GM12878 (cell line): ENCODE measurements around a stretch of chr1.

- RAMPAGE, long total RNA, result no peak
- RRBS, 2 experiments, result no CpG with 5 or more reads among the region's 7 CpGs
CAGE:
- cytosol, long polyA minus RNA, result no peak
- cytosol, long polyA plus RNA, result no peak
- long polyA plus RNA, result no peak
- nucleolus, long total RNA, result no peak
- nucleus, long polyA plus RNA, result no peak
- nucleus, long total RNA, result no peak
Measured at GRCh38 chr1:33374017-33375014, 53.4 kb upstream of the A3GALT2 start.

- RAMPAGE, long total RNA, result no peak
- RRBS, 2 experiments, result no CpG with 5 or more reads among the region's 1 CpG
CAGE:
- cytosol, long polyA minus RNA, result no peak
- cytosol, long polyA plus RNA, result no peak
- long polyA plus RNA, result no peak
- nucleolus, long total RNA, result no peak
- nucleus, long polyA plus RNA, result no peak
- nucleus, long total RNA, result no peak
Measured at GRCh38 chr1:33902891-33903201, 39.0 kb downstream of the HMGB4 start.

DNA sequence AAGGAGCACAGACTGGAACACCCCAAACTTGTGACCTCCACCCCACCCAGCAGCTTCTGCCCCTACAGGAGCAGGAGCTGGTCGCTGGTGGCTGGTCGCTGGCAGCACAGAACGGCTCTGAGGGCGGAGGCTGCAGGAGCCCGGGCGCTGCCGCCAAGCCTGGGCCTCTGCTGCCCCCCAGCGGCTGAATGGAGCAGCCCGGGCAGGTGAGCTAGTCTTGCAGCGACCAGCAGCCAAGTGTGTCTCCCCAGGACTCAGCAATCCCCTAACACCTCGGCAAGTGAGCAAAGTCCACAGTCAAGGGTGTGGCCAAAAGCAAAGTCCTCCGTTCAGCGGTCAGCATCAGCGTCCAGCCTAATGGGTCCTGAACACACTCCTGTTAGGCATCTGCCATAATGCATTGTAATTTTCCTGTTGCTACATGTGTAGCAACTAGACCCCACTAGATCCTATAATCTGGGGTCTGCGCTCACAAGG lies 12.1 kb upstream of the GJB5 start:
- RAMPAGE, long total RNA, result no peak
- RRBS, 2 experiments, result 2 to 3% methylated on average over 5 of the region's 15 CpGs
CAGE:
- cytosol, long polyA minus RNA, result no peak
- cytosol, long polyA plus RNA, result no peak
- long polyA plus RNA, result no peak
- nucleolus, long total RNA, result no peak
- nucleus, long polyA plus RNA, result no peak
- nucleus, long total RNA, result no peak

DNA sequence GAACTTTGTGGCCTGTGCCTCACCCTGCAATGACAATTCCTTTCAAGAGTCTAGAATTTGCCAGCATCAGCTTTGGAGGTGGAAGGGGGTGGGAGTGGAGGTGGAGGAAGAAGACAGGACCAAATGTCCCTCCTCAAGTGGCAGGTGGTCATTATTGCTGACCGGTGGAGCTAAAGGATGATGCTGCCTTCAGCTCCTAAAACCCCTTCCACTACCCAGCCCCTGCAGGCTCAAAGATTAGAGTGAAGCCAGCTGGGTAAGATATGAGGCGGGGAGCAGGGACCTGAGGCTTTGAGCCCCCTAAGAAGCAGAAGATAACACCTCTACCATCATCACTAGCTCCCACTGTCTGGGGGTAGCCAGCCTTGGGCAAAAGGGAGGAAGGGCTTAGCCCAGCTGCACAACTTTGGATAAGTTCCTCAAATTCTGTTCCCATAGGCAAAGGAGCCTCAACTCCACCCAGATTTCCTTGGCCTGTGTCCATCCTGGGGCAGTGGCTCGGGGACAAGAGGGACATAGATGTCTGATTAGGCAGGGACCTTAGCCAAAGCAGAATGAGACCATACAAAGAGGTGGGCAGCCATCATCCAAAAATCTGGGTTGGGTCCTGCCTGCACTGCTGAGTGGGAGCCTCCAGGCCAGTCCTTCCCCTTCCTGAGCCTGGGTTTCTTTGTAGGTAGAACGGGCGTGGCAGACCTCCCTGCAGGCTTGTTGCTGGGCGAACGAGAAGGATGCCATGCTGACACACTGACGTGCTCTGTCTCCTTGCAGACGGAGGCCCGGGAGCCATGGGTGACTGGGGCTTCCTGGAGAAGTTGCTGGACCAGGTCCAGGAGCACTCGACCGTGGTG lies 852 bp downstream of the GJA4 start:
- RAMPAGE, long total RNA, result no peak
- RRBS, 2 experiments, result no CpG with 5 or more reads among the region's 12 CpGs
CAGE:
- cytosol, long polyA minus RNA, result no peak
- cytosol, long polyA plus RNA, result no peak
- long polyA plus RNA, result no peak
- nucleolus, long total RNA, result no peak
- nucleus, long polyA plus RNA, result no peak
- nucleus, long total RNA, result no peak

GRCh38 chr1:34918745-34919327 lies 10.6 kb downstream of the DLGAP3 start:
- RAMPAGE, long total RNA, result no peak
- RRBS, 2 experiments, result no CpG with 5 or more reads among the region's 15 CpGs
CAGE:
- cytosol, long polyA minus RNA, result no peak
- cytosol, long polyA plus RNA, result no peak
- long polyA plus RNA, result no peak
- nucleolus, long total RNA, result no peak
- nucleus, long polyA plus RNA, result no peak
- nucleus, long total RNA, result no peak

DNA sequence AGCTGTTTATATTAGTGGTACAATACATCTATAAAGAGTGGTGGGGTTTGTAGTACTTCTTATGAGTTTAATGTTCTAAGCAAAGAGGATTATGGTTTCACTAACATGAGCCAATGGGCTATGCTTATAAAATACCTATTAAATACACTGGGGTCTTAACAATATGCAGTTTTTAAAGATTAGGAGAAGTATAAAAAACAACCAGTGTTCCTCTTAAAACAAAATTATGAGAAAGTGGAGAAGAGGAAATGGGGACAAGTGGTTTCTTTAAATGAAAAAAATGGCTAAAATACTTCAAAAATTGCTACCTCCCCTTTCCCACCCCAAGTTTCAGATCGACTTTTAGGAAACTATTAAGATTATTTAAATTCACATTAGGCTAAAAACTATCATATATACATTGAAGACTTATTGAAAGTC lies 11.5 kb downstream of the SFPQ start:
- RAMPAGE, long total RNA, result no peak
- RRBS, 2 experiments, result no CpG with 5 or more reads among the region's 1 CpG
CAGE:
- cytosol, long polyA minus RNA, result no peak
- cytosol, long polyA plus RNA, result no peak
- long polyA plus RNA, result no peak
- nucleolus, long total RNA, result no peak
- nucleus, long polyA plus RNA, result no peak
- nucleus, long total RNA, result no peak

- RAMPAGE, long total RNA, result no peak
- RRBS, 2 experiments, result no CpG with 5 or more reads among the region's 4 CpGs
CAGE:
- cytosol, long polyA minus RNA, result no peak
- cytosol, long polyA plus RNA, result no peak
- long polyA plus RNA, result no peak
- nucleolus, long total RNA, result no peak
- nucleus, long polyA plus RNA, result no peak
- nucleus, long total RNA, result no peak
Measured at GRCh38 chr1:35357318-35357896, 88.9 kb downstream of the ZMYM4 start.

- RAMPAGE, long total RNA, result no peak
- RRBS, 2 experiments, result no CpG with 5 or more reads among the region's 4 CpGs
CAGE:
- cytosol, long polyA minus RNA, result no peak
- cytosol, long polyA plus RNA, result no peak
- long polyA plus RNA, result no peak
- nucleolus, long total RNA, result no peak
- nucleus, long polyA plus RNA, result no peak
- nucleus, long total RNA, result no peak
Measured at GRCh38 chr1:35499827-35500205, 57.4 kb downstream of the KIAA0319L start.

GRCh38 chr1:35506888-35507681 lies 50.1 kb downstream of the KIAA0319L start:
- RAMPAGE, long total RNA, result no peak
- RRBS, 2 experiments, result no CpG with 5 or more reads among the region's 3 CpGs
CAGE:
- cytosol, long polyA minus RNA, result start-site peak on the minus strand at chr1:35507124-35507131, 21 reads
- cytosol, long polyA plus RNA, result no peak
- long polyA plus RNA, result no peak
- nucleolus, long total RNA, result no peak
- nucleus, long polyA plus RNA, result no peak
- nucleus, long total RNA, result no peak

GRCh38 chr1:35555935-35556528 lies 1.2 kb downstream of the KIAA0319L start:
- RAMPAGE, long total RNA, result no peak
- RRBS, 2 experiments, result no CpG with 5 or more reads among the region's 8 CpGs
CAGE:
- cytosol, long polyA minus RNA, result no peak
- cytosol, long polyA plus RNA, result no peak
- long polyA plus RNA, result no peak
- nucleolus, long total RNA, result no peak
- nucleus, long polyA plus RNA, result no peak
- nucleus, long total RNA, result no peak

DNA sequence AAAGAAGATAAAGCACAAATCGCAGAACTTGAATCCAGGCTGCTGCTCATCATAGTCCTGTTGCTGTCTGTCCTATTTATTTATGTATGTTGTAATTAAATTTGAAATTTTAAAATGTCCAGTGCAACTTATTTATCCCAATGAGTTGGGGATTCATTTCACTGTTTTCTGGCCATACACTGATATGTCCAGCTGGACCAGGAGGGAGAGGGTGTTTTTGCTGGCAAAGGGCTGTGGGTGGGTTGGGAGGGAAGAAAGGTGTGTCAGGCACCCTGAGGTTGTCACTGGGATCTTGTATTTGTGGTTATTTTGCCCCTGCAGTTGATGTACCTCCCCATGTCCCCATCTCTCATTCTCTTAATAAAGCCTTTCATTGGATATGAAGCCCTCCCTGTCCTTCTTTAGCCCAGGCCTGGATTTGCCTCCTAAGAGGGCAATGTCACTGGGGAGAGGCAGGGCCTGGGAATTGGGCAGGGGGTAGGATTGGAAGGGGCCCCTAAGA lies 22.2 kb downstream of the TFAP2E start:
- RAMPAGE, long total RNA, result no peak
- RRBS, 2 experiments, result no CpG with 5 or more reads among the region's 1 CpG
CAGE:
- cytosol, long polyA minus RNA, result no peak
- cytosol, long polyA plus RNA, result no peak
- long polyA plus RNA, result no peak
- nucleolus, long total RNA, result no peak
- nucleus, long polyA plus RNA, result no peak
- nucleus, long total RNA, result no peak

GRCh38 chr1:35808961-35809595 lies 1.3 kb downstream of the AGO4 start:
- RAMPAGE, long total RNA, result no peak
- RRBS, 2 experiments, result no CpG with 5 or more reads among the region's 4 CpGs
CAGE:
- cytosol, long polyA minus RNA, result no peak
- cytosol, long polyA plus RNA, result no peak
- long polyA plus RNA, result no peak
- nucleolus, long total RNA, result no peak
- nucleus, long polyA plus RNA, result no peak
- nucleus, long total RNA, result no peak

- RAMPAGE, long total RNA, result no peak
- RRBS, 2 experiments, result 100% methylated on average over 1 of the region's 15 CpGs; no CpG with 5 or more reads in 1 of the 2 experiments
CAGE:
- cytosol, long polyA minus RNA, result no peak
- cytosol, long polyA plus RNA, result no peak
- long polyA plus RNA, result no peak
- nucleolus, long total RNA, result no peak
- nucleus, long polyA plus RNA, result no peak
- nucleus, long total RNA, result no peak
Measured at GRCh38 chr1:35888159-35888904, 5.3 kb downstream of the AGO1 start.

DNA sequence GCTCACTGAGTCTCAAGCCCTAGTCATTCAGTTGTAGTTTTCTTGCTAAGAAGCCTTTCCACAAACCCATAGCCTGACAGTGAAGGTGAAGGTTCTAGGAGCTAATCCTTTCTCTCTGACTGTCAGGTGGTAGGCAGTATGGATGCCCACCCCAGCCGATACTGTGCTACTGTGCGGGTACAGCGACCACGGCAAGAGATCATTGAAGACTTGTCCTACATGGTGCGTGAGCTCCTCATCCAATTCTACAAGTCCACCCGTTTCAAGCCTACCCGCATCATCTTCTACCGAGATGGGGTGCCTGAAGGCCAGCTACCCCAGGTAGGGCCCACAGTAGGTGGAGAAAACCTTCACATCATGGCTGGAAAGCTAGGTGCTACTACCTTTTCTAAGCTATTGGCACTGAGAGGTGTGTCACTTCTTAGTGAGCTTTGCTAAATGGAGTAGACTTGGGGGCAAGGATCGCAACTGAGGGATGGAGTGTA lies 15.6 kb upstream of the AGO3 start:
- RAMPAGE, long total RNA, result no peak
- RRBS, 2 experiments, result no CpG with 5 or more reads among the region's 9 CpGs
CAGE:
- cytosol, long polyA minus RNA, result no peak
- cytosol, long polyA plus RNA, result no peak
- long polyA plus RNA, result no peak
- nucleolus, long total RNA, result no peak
- nucleus, long polyA plus RNA, result no peak
- nucleus, long total RNA, result no peak

DNA sequence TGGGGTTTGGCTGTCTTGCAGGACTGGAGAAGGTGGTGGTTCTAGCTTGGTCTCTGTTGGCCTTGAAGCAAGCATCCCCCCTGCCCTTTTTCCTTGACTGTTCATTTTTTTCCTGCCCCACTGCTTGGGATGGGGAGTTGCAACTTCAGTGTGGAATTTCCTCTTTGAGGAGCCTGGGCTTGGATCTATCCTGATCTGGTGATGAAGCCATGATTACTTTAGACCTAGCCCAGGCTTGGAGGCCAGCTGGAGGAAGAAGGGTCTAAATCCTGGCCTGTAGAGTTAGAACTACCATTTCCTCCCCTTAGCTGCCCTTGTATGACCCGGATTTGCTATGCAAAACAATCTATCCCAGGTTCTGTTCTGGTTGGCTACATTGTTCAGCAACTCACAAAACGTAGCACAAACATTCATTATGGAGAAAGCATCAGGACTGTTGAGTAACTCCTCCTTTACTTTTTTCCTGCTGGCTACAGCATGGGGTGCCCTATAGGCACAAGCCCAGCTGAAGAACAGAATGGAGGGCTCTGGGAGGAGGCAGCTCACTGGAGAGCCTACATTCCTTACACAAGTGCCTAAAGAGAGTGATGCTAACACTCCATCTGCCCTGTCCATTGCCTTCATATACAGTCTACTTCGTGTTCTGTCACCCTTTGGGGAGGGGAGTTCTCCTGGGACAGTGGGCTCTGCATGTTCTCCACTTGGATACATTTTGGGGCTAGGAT lies 9.4 kb upstream of the AGO3 start:
- RAMPAGE, long total RNA, result no peak
- RRBS, 2 experiments, result no CpG with 5 or more reads among the region's 3 CpGs
CAGE:
- cytosol, long polyA minus RNA, result start-site peak on the plus strand centred at position 291 of the sequence, 12 bp wide, 37 reads
- cytosol, long polyA plus RNA, result no peak
- long polyA plus RNA, result no peak
- nucleolus, long total RNA, result no peak
- nucleus, long polyA plus RNA, result no peak
- nucleus, long total RNA, result no peak

- RAMPAGE, long total RNA, result no peak
- RRBS, 2 experiments, result no CpG with 5 or more reads among the region's 4 CpGs
CAGE:
- cytosol, long polyA minus RNA, result no peak
- cytosol, long polyA plus RNA, result no peak
- long polyA plus RNA, result no peak
- nucleolus, long total RNA, result no peak
- nucleus, long polyA plus RNA, result no peak
- nucleus, long total RNA, result no peak
Measured at GRCh38 chr1:35925379-35926181, 5.3 kb upstream of the AGO3 start.

GRCh38 chr1:36066513-36067209 lies 17.2 kb upstream of the TEKT2 start:
- RAMPAGE, long total RNA, result no peak
- RRBS, 2 experiments, result no CpG with 5 or more reads among the region's 5 CpGs
CAGE:
- cytosol, long polyA minus RNA, result no peak
- cytosol, long polyA plus RNA, result no peak
- long polyA plus RNA, result no peak
- nucleolus, long total RNA, result no peak
- nucleus, long polyA plus RNA, result no peak
- nucleus, long total RNA, result no peak

DNA sequence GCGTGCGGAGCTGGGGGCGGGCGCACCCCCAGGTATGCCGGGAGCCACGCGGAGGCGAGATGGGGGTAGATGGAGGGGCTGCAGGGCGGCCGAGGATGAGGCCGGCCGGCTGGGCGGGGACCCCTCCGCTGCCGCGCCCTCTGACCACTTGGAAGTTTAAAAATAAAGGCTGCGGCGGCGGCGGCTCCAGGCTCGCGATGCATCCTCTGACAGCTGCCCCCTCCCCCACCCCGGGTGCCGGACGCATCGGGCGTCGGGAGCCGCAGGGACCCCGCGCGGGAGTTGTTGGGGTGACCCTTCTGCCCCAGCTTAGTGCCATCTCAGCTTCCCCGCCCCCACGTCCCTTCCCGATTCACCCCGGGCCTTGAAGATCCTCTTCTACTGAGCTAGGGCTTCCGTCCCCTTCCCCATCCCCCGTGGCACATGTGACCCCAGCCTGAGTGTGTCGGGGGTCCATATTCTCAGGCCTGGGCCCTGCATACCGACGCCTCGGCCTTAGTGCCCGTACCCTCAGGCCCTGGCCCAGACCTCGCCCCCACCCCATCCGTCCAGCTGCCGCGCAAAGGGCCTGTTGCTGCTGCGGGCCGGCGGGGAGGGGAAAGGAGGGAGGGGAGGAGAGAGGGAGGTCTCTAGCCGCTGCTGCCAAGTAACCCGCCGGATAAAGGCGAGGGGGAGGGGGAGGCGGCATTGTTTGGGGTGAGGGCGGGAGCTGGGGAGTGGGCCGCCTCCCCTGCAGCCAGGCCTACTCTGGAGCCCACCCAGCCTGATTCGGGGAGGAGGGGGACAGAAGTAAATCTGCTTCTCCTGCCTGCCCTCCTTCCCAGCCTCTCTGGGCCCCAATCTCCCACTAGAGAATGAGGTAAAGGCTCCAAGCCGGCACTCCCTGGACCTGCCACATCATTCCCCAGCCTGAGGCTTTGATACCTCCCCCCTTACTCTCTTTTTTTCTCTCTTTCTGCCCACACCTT lies 756 bp downstream of the MAP7D1 start:
- RAMPAGE, long total RNA, result no peak
- RRBS, 2 experiments, result 1 to 2% methylated on average over 12 of the region's 59 CpGs
CAGE:
- cytosol, long polyA minus RNA, result no peak
- cytosol, long polyA plus RNA, result no peak
- long polyA plus RNA, result no peak
- nucleolus, long total RNA, result no peak
- nucleus, long polyA plus RNA, result no peak
- nucleus, long total RNA, result no peak

- RAMPAGE, long total RNA, result no peak
- RRBS, 2 experiments, result no CpG with 5 or more reads among the region's 2 CpGs
CAGE:
- cytosol, long polyA minus RNA, result no peak
- cytosol, long polyA plus RNA, result no peak
- long polyA plus RNA, result no peak
- nucleolus, long total RNA, result no peak
- nucleus, long polyA plus RNA, result no peak
- nucleus, long total RNA, result no peak
Measured at GRCh38 chr1:36302822-36303084, 3.4 kb upstream of the SH3D21 start.

- RAMPAGE, long total RNA, result no peak
- RRBS, 2 experiments, result 14 to 22% methylated on average over 33 to 34 of the region's 89 CpGs
CAGE:
- cytosol, long polyA minus RNA, result no peak
- cytosol, long polyA plus RNA, result no peak
- long polyA plus RNA, result no peak
- nucleolus, long total RNA, result no peak
- nucleus, long polyA plus RNA, result no peak
- nucleus, long total RNA, result no peak
Measured at GRCh38 chr1:36322504-36323460, 663 bp downstream of the EVA1B start.